Parietal lobe (tissue), 2 donors: ENCODE data around the genes SERINC3 and WFDC10A.

- RAMPAGE, long total RNA: no peak
Observed at GRCh38 chr20:44351655-44352651, 3.5 kb upstream of the HNF4A start.

DNA sequence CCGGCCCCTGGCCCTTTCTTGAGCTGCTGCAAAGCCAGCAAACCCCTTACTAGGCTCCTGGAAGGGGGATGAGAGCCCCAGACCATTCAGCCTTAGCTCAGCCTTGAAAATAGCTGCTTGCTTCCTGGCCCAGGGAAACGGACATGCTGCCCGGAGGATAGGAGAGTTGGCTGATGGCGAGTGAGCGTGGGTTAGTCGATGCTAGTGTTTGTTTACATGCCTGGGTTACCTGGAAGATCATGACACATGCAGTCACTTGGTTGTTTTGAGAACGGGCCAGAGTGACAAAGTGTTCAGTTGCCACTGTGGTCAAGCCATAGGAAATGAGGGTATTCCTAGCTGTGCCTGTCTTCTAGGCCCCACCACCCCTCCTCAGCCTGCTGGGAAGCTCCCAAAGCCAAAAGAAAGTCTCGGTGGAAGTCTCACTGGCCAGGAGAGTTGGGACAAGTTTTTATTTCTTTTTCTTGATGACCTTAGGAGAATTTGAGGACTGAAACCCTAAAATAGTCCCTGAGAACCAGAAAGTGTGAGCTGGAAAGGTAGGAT lies 54.7 kb downstream of the HNF4A start:
- RAMPAGE, long total RNA: no peak

GRCh38 chr20:44521297-44522436 lies at the start of gene SERINC3:
Gene SERINC3 (minus strand): TSS chr20:44522070.
- RAMPAGE, long total RNA: start-site peak on the minus strand at chr20:44522033-44522080, 466 and 93 reads in 2 replicates

- RAMPAGE, long total RNA: no peak
Observed at GRCh38 chr20:44552837-44553431, 29.4 kb upstream of the PKIG start.

DNA sequence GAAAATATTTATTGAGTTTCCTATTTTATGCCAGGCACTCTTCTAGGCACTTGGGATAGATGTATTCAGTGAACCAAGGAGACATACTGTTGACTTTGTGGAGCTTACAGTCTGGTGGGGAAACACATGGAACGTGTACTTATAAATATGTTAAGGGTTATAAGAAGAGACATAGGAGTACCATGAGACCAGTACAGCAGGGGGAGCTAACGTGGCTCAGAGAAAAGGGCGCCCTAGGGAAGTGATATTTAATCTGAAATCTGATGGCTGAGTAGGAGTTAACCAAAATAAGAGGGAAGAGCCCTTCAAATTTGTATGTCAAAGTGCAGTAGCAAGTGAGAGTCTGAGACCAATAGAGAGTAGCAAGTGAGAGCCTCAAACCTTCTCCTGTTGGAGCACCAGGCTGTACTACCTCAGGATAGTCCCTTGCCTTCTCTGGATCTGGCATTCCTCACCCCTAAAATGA lies 6.1 kb upstream of the PKIG start:
- RAMPAGE, long total RNA: no peak

GRCh38 chr20:44584083-44584431 lies 1.7 kb downstream of the PKIG start:
- RAMPAGE, long total RNA: no peak

GRCh38 chr20:44586857-44587567 lies 4.6 kb downstream of the PKIG start:
- RAMPAGE, long total RNA: no peak

DNA sequence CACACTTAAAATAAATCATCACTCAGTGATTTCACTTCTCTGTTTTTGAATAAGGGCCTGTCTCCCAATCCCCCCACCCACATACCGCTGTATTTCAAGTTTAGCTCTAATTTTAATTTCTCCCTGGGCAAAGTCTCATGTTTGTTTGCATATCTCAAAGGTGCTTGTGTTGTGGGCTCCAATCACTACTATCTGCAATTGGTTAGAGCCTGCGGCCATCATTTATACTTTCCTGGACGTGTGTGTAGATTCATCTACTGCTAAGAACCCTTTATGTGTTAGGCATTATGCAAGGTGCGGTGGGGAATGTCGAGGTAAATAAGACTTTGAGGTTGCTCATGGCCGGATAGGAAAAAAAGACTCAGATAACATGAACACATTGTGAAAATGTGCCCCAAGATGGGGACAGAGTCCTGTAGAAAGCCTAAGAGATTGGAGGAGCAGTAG lies 5.3 kb downstream of the PKIG start:
- RAMPAGE, long total RNA: no peak

GRCh38 chr20:44616592-44617153 lies 34.3 kb downstream of the PKIG start:
- RAMPAGE, long total RNA: no peak

- RAMPAGE, long total RNA: no peak
Observed at GRCh38 chr20:44621063-44621566, 30.4 kb downstream of the ADA start.

DNA sequence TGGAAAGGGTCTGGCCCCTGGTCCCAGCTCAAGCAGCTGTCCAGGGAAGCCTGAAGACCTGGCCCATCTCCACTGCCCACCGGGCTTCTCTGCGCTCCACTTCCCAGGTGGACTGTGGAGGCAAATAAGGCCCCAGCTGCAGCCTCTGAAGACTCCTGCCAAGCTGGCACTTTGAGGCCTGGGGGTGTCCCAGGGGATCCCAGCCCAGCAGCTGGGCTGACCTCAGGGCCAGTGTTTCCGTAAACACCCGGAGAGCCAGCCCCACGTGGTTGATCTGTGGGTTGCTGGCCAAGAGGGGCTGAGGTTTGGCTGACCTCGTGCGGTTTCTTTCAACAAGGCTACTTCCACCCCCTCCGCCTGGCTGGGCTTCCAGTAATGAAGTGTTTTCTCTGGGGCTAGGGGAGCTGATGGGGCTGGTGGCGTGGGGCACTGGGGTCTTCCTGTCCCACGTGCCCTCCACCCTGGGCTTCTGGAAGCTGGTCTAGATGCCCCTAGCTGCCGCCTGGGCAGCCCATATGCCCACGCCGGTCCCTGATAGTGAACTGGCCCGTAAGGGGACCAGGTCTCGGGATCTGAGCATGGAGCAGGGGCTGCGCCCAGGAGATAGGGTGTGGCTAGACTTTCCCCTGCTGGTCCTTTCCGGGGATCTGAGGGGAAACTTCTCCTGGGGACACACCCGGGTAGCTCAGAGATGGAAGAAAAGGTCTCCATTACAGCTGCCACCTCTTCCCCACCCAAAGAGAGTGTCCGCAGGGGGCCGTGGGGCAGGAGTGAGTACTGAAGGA lies 12.2 kb upstream of the CCN5 start:
- RAMPAGE, long total RNA: no peak

GRCh38 chr20:44715656-44716125 lies 522 bp downstream of the CCN5 start:
- RAMPAGE, long total RNA: no peak

DNA sequence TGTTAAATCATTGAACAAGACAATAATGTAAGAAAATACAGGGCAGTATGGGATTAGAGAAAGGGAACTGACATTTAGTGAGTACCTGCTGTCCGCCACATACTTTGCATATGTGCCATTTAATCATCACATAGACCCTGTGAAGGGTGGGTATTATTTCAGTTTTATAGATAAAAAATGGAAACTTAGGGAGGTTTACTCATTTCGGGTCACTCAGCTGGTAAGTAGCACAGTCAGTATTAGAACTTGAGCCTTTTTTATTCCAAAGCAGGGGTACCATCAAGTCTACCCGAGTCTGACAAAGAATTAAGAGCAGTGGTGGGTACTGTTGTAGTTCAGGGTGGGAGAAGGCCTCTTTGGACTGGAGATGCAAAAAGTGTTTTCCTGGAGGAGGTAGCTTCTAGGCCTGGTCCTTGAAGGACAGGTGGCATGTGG lies 31.5 kb downstream of the STK4 start:
- RAMPAGE, long total RNA: no peak

GRCh38 chr20:45345024-45346016 lies 2.9 kb downstream of the SDC4 start:
- RAMPAGE, long total RNA: no peak

GRCh38 chr20:45347372-45348261 lies 607 bp downstream of the SDC4 start:
- RAMPAGE, long total RNA: no peak

DNA sequence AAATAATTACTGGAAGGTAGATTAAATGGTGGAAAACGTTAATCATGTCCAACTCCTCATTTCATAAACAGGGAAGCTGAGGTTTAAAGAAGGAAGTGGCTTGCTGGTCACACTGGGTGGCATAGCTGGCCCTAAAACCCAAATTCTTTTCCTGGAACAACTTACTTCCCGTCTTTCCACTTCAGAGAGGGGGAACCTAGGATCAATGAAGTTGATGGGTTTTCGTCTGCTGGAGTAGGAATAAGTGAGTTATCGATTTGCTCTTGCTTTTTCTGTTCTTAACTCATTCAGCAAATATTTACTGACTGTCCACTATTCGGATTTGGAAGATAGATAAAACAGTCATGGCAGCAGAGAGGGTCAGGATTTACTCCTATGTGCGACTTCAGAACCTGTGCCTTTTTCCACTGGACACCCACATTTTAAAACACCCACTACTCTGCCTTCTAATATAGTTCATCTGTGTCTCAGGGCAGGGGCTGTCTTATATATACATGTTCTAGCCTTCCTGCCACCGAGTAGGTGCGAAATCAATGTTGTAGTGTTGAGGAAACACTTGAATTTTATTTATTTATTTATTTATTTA lies 1.1 kb upstream of the SYS1 start:
- RAMPAGE, long total RNA: no peak

DNA sequence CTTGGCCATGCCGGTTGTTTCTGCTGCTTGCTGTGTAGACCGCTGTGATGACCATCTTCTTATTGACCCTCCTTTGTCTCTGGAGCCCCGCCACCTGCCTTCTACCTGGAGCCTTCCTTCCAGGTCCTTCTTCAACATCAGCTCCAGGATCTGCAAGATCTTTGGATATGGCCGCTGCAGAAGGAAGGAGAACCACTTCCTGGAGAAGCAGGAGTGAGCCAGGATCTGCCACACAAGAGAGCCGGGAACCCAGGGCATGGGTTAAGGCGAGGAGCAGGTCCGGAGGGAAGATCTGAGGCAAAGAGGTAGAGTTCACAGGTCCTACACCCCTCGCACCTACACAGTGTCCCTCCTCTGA lies 22.1 kb upstream of the WFDC2 start:
- RAMPAGE, long total RNA: no peak

DNA sequence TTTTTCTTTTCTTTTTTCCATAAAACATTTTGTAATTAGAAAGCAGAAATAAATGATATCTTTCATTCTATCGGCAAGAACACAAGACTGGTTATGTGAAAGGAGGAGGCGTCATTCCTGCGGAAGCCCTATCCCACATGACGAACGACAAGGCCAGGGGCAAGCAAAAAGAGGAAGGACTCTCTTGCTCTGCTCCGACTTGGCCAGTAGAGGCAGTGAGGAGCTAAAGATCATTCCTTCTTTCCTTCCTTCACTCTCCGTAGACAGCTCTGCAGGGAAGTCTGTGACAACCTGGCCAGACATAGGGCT lies at the start of gene WFDC10A:
TSS of gene WFDC10A (plus strand) at position 253 of the 309 bp plus-strand sequence.
- RAMPAGE, long total RNA: no peak

DNA sequence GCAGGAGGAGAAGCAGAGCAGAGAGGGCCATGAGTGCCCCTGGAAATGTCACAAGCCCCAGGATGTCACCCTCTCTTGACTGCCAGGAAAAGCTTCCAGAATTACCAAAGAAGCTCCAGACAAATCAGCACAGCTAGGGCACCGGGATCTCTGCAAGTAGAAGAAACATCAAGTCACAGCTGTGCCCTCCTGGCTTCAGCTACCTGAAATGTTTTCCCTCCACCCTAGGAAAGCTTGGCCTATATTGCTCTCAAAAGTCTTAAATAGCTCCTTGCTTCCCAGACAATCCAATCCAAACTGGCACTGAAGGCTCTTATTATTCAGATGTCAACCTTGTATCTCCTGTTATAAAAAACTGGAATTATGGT lies 17.4 kb downstream of the WFDC3 start:
- RAMPAGE, long total RNA: no peak

DNA sequence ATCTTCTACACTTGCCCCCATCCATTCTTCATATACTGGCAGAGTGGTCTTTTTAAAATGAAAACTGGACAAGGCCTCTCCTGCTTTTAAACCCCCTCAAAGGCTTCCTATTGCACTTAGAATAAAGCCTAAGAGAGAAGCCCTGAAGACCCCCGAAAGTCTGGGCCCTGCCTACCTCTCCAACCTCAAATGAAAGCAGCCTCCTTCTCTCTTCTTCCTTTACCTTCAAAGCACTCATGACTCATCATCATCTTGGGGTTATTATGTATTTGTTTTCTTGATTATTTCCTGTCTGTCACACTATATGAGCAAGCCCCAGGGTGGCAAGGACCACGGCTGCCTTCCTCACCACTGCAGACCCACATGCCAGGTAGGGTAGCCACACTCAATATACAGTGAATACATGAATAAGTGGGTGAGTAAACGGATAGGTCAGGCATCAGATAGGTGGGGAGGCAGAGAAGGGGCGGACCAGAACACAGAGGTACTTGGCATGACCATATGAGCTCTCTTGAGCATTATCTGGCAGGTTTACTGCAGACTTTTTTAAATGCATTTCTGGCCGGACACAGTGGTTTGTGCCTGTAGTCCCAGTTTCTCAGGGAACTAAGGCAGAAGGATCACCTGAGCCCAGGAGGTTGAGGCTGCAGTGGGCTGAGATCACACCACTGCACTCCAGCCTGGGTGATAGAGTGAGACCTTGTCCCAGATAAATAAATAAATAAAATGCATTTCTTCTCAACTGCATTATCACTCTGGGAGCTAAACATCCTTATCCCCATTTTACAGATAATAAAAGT lies 8.7 kb downstream of the WFDC3 start:
- RAMPAGE, long total RNA: no peak